WTC11 (cell line): ENCODE measurements around a stretch of chr17.

- PRO-cap = no peak
Observed at GRCh38 chr17:50640810-50641282, 6.2 kb downstream of the ABCC3 start.

DNA sequence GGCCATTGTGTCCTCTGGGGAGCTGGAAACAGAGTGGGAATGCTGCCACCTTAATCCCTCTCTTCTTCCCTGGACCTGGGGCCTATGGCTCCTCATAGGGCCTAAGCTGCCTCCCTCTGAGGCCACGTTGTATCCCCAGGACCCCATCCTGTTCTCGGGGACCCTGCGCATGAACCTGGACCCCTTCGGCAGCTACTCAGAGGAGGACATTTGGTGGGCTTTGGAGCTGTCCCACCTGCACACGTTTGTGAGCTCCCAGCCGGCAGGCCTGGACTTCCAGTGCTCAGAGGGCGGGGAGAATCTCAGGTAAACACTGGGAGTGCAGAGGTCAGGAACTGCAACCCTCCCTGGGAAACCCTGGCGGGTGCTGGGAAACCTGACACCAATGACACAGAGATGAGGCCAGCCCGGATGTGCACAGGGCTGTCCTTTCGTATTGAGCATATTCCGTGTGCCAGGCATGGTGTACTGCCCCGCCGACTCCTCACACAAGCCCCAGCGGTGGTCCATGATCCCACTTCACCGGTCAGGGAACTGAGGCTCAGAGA is 23.1 kb downstream of the ANKRD40 start:
- PRO-cap = no peak

DNA sequence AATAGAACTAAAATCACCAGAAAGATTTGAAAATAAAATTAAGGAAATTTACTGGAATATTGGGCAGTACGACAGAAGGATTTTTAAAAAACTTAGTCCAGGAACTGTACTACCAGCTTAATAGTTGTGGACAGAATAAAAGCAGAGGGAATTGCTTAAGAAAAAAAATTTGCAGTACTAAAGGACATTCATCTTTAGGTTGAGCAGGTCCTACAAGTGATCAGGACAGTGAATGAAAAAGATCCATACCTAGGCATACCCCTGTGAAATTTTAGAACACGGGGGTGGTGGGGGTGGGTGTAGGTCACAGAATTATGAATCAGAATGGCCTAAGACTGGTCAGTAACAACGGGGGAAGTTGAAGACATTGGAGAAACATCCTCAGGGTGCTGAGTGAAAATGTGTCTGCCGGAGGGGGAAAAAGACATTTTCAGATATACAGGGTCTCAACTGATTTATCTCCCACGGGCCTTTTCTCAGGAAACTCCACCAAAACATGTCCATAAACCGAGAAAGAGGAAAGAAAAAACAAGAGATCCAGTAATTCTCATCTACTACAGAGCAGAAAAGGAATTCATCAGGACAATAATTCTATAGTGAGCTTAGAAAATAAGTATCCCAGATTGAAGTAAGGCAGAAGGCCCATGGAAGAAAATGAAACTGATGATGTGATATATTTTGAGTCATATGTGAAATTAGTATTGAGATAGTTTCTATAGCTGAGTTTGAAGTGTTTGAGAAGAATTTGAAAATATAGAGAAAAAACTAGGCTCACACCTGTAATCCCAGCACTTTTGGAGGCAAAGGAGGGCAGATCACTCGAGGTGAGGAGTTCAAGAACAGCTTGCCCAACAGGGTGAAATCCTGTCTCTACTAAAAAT is 19.5 kb downstream of the LUC7L3 start:
- PRO-cap = no peak

DNA sequence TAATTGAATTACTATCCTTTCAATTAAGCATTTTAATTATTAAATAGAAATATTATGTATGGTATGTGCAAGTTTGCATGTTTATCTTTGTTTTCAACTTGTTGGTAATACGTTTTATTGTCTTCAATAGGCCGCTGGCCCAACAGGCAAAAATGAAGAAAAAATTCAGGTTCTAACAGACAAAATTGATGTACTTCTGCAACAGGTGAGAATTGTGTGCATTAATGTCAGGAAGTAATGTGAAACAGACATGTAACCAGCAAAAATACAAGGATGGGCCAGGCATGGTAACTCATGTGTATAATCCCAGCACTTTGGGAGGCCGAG is 22.1 kb downstream of the LUC7L3 start:
- PRO-cap = no peak

DNA sequence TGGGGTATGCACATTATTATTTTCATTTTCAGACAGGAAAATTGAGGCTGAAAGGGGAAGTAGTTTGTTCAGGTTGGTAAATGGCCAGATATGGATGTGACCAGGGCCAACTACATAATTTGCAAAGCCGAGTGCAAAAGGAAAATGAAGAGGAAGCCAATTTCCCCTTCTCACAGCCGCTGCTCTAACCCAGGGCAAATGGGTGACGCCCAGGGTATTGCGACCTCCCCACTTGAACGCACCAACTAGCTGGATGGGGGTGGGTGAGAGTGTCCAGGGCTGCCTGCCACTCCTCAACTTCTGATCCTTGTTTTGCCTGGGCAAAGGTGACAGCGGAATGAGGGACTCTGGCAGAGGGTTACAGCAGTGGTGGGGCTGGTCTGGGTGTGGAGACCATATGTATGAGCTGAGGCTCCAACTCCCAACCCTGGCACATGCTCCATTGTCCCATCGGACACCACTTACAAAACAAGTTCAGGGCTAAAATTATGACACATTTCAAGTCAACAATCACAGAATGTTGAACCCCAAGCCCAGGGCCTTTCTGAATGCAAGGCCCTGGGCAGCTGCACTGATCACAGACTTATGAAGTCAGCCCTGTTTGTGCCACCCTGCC is 1.7 kb downstream of the ANKRD40CL start:
- PRO-cap = no peak

- PRO-cap = no peak
Observed at GRCh38 chr17:50802723-50803175, 32.6 kb upstream of the WFIKKN2 start.

GRCh38 chr17:50903609-50904988 is 37.9 kb upstream of the TOB1 start:
- PRO-cap = no peak

GRCh38 chr17:50904989-50906004 is 39.1 kb upstream of the TOB1 start:
- PRO-cap = no peak

GRCh38 chr17:50939704-50940268 is 73.6 kb upstream of the TOB1 start:
- PRO-cap = no peak

DNA sequence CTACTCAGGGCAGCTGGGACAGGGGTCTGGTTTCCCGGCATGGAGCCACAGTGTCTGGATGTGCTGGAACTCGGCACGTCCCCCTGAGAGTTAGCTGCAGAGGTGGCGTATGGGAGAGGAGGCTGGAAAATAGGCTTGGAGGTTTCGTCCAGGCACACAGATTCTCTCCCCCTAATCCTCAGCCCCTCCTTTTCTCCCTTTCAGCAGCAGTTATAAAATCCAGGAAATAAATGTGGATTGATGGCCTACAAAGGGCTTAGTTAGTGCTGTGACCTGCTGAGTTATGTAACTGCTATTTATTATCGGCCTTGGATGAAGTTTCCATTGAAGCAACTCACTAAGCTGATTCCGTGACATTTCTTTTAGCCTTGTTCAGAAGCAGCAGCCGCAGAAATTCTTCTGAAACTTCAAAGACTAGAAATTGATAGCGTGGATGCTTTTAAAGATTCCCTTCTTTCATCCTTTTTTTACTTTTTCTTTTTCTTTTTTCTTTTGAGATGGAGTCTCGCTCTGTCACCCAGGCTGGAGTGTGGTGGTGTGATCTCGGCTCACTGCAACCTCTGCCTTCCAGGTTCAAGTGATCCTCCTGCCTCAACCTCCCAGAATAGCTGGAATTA is 89.7 kb upstream of the TOB1 start:
- PRO-cap = no peak

DNA sequence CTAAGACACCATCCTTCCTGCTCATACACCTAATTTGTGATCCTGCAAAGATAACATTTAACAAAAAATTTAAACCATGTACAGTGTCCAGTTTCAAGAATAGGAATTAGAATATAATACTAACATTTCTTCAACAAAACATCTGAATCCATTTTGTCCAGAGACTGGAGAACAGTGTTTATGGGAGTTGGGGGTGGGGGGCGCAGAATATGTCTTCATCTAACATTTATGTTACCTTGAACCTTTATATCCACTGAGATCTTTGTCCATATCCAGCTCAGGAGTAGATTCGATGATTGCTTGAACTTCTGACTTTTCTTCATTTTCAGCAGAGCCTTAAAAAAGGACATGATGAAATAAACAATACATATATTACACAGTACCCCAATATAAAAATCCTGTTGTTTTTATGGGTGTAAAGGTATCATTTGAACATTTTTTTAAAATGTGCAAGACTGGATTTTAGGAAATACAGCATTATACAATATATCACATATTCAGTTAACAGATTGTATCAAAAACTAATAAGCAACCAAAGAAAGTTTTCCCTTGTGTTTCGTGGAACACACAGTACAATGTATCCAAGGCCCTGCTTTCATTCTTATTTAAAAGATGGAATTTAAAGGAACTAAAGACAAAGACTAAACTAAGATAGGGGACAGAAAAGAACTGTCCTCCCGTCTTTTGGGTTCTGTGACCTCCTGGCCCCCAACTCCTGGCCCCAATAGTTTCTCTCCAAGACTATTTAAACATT is 100.6 kb downstream of the SPAG9 start:
- PRO-cap = no peak

DNA sequence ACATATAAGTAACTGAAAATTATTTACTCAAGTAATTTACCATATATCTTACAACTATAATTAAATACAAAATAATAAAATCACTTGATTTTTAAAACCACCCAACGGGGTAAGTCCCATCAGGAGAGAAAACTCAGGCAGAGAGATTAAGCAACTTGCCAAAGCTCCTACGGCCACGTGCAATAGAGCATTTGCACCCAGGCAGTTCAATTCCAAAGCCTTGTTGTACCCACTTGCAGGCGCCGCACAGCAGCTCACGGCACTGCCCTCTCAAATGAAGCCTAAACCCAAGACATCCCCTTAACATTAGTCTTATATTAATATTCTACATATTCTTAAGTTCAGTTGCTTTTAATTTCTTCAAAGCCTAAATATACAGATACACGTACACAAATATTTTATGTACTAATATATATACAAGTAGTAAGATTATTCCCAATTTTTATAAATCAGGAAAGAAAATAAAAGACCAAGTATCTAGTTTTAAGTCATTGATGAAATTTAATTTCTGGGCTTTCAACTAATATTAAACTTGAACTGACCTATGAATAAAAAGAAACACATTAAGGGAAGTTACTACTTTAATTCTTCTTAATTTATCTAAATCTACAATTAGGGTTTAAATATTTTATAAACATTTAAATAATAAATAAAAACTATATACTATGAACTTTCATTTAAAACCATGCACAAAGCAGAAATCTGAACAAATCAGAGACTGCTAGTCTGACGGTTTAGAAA is 75.5 kb downstream of the SPAG9 start:
- PRO-cap = no peak

DNA sequence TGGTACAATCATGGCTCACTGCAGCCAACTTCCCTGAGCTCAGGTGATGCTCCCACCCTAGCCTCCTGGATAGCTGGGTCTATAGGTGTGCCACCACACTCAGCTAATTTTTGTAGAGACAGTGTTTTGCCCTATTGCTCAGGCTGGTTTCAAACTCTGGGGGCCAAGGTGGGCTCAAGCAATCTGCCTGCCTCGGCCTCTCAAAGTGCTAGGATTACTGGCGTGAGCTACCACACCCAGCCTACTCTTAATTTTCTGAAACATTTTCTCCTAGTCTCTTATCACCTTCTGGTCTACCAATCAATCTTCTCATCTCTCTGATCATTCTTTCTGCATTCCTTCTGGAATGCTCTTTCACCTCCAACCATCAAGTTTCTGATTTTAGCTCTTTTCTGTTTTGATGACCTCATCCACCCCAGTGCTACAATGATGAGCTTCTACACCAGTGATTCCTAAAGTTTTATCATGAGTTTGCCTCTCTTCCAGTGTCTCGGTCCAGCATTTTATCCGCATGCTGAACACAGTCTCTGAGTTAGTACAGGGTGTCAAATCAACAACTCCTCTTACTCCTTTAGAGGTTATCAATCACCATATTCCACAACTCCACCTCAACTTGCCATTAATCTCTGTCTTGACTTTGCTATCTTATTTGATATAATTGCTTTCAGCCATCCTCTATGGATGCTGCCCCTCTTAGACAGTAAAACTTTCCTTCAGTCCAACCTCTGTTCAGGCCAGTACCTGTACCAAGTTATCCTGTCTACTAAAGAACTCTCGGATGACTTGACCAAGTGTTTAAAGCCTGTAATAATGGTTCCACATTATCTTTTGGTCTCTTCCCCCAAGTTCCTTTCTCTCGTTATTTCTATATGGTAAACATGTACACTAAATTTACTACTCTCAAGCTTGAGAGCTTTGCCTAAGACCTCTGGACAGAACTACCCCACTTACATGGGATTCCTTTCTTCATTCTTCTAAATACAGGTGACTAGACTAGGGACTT is 31.7 kb downstream of the NME2 start:
- PRO-cap = no peak

GRCh38 chr17:51977975-51978206 is 180.6 kb downstream of the CA10 start:
- PRO-cap = no peak

- PRO-cap = no peak
Observed at GRCh38 chr17:52612201-52612633, 453.7 kb upstream of the CA10 start.

DNA sequence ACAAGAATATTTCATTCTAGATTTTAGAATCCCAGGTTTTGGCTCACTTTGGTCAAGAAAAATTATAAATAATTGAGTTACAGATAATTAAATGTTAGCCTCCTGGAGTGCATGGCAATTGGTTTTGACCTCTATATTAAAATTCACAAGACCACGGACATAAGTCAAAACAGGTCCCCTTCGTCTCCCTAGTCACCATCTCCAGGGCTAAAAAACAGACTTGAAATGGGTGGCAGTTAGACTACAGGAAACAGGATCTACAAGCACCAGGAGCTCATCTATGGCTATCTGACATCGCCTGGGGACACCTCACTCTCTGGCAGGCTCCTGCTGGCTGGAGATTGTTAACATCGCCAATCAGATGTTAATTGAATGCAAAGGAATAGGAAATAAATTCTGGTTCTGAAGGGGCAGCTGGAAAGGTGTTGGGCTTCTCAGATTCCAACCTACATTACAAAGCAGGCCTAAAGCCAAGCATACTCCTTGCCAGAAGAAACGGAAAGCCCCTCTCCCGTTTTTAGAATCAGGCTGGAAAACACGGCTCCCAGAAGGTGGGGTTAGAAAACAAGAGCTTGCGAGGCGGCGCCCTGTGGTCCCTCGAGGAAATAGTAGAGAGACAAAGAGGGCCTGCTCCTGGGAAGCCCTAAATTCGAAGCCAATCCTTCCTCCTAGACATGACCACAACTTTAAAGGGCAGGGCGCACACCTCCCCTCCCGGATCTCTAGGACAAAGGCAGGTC is 981 bp upstream of the TOM1L1 start:
- PRO-cap = bidirectional peak, plus-strand start at position 437 of the sequence, minus-strand start at position 318 of the sequence

- PRO-cap = no peak
Observed at GRCh38 chr17:55072847-55073281, 104.3 kb downstream of the STXBP4 start.

- PRO-cap = no peak
Observed at GRCh38 chr17:55273037-55274318, 8.7 kb downstream of the HLF start.

GRCh38 chr17:56369695-56369986 is 216.4 kb downstream of the ANKFN1 start:
- PRO-cap = no peak

GRCh38 chr17:56431798-56432194 is 161.7 kb upstream of the NOG start:
- PRO-cap = no peak